GM23248 (cell line): ENCODE measurements around the genes OR13A1, NCOA4 and SYT15.

GRCh38 chr10:43816223-43816612, 167.5 kb upstream of the ZNF32 start:
- RAMPAGE, long total RNA, result no peak

DNA sequence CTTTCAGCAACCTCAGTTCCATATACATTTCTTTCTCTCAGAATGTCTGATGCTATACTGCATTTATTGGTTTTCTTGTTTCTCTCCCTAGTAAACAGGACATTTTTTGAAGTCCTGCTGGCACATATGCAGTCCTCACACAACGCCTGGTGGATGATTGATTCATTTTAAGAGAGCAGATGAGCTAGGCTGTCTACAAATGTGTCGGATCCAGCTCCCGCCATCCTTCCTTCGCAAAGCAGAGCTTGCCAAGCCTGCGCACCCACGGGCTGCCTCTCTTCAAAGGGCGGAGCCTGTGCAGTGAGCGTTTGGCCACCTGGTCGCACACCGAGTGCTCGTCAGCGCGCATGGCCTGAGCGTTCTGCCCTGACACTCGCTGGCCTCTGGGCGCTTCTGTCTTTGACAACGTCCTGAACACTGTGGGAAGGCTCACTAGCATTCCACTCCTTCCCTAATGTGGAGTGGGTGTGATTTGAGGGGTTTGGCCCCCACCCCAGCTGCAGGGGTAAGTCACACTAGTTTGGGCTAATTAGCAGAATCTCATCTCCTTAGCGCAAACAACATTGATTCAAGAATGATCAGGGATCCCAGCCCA, 47.1 kb upstream of the TMEM72 start:
- RAMPAGE, long total RNA, result no peak

- RAMPAGE, long total RNA, result no peak
Measured at GRCh38 chr10:44976738-44977649, 1.6 kb downstream of the DEPP1 start.

DNA sequence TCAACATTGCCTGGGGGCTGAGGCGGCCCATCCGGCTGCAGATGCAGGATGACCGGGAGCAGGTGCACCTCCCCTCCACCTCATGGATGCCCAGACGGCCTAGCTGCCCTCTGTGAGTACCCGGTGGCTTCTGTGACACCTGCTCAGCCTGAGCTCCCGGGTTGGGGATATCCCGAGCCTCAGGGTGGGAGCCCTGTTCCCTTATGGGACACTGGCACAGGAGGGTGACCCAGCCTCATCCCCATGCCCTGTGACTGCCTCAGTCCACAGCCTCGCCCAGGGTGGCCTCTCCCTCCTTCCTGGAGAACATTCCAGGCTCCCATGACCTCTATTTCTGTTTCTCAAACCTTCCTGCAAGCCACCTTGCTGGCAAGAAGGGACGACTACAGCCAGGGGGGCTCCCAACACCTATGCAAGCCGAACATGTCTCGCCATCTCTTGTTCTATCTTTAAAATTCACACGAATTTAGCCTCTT, 4.0 kb upstream of the DEPP1 start:
- RAMPAGE, long total RNA, result no peak

GRCh38 chr10:45315314-45315854, at the start of gene OR13A1:
OR13A1 (minus strand) TSS chr10:45315608.
- RAMPAGE, long total RNA, result no peak

GRCh38 chr10:45970074-45970947, 2.0 kb upstream of the TIMM23 start:
- RAMPAGE, long total RNA, result no peak

DNA sequence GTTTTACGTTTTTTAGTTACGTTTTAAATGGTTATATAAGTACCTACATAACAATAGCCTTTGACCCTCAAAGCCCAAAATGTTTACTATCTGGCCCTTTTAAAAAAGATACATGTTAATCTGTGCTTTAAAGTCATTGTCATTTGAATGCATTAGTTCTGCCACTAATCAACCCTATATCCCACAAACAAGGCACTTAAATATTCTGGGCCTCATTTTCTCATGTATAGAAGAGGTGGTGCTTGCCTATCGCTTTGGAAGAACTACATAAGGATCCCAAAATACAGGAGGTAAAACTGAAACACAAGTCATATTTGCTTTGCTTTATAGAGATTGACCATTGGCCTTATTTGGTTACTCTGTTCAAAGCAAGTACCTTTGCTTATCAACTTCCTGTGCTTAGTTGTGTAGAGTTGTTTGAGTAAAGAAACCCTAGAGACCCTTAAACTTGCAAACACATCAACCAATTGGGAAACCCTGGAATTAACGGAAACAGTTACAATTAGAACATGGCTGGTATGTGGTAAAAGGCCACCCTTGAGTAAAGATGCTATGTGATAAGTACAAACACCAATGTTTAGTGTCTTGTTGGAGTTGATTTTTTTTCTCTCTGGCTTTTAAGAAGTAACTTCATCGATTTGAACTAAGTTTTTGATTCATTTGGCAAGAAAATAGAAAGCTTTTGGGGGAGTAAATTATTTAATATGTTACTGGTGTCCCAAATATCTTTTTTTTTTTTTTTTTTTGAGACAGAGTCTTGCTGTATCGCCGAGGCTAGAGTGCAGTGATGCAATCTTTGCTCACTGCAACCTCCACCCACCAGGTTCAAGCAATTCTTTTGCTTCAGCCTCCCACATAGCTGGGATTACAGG, 26.1 kb downstream of the TIMM23 start:
- RAMPAGE, long total RNA, result no peak

GRCh38 chr10:46001425-46002672, 28.6 kb downstream of the NCOA4 start:
- RAMPAGE, long total RNA, result no peak

- RAMPAGE, long total RNA, result start-site peak on the minus strand at chr10:46030562-46030623, 900 and 569 reads in 2 replicates
Measured at GRCh38 chr10:46029882-46030893, at the start of gene NCOA4. NCOA4 (minus strand) TSS chr10:46030623.

DNA sequence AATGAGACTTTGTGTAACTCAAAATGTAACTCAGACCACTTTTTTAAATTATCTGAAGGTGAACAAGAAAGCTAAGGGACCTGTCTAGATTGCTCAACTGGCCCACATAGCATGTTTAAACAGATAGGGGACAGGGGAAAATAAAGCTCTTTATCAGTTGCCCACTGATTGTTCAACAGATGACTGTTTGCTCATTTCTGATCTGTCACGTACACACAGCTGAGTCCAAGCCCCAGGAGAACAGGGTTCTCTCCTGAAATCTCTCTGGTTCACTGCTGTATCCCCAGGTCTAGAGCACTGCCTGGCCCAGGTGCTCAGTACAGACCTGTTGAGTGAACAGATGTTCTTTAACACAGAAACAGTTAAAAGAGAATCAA, 1.6 kb upstream of the NCOA4 start:
- RAMPAGE, long total RNA, result no peak

DNA sequence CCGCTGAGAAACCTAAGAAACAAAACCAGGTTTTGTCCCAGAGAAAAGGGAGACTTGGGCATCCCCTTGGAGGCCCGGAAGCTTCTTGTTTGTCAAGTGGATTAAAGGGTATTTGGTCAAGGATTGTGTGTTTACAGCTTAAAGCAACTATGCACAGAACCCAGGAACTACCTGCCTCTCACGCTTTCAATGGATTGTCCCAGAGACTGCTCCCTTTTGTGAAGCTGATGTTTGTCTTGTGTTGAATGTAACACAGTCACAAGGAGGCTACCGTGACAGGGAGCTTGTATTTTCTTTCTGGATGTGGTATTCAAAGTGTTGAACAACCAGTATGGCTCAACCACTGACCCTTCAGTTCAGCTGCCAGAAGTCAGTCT, 6.4 kb upstream of the MSMB start:
- RAMPAGE, long total RNA, result no peak

- RAMPAGE, long total RNA, result no peak
Measured at GRCh38 chr10:46291962-46292749, 5.4 kb downstream of the ANTXRL start.

GRCh38 chr10:46578900-46579219, at the start of gene SYT15:
SYT15 (plus strand) TSS chr10:46579128.
- RAMPAGE, long total RNA, result no peak

DNA sequence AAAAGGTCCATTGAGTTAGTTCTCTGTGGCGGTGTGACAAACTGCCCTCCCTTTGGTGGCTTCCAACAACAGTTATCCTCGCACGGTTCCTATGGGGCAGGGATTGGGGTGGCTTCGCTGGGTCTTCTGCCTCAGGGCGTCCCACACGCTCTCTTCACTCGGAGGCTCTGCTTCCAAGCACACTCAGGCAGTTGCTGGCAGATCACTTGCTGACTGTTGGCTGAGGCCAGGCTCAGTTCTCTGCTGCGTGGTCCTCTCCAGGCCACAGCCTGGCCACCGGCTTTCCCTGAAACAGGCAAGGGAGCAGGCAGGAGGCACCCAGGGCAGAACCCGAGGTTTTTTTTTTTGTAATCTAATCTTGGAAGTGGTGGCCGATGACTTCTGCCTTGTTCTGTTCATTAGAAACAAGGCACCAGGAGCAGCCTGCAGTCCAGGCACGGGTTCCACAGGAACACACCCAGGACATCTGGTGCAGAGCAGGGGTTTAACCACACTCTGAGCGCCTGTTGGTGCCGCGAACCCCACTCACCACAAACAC, 112.1 kb downstream of the PTPN20 start:
- RAMPAGE, long total RNA, result no peak

GRCh38 chr10:47461137-47461743, 22.7 kb downstream of the ANXA8 start:
- RAMPAGE, long total RNA, result no peak

- RAMPAGE, long total RNA, result no peak
Measured at GRCh38 chr10:48194751-48195377, 79.6 kb downstream of the FRMPD2 start.

GRCh38 chr10:48342343-48342946, 36.0 kb downstream of the MAPK8 start:
- RAMPAGE, long total RNA, result no peak

GRCh38 chr10:48370821-48371301, 64.4 kb downstream of the MAPK8 start:
- RAMPAGE, long total RNA, result no peak

DNA sequence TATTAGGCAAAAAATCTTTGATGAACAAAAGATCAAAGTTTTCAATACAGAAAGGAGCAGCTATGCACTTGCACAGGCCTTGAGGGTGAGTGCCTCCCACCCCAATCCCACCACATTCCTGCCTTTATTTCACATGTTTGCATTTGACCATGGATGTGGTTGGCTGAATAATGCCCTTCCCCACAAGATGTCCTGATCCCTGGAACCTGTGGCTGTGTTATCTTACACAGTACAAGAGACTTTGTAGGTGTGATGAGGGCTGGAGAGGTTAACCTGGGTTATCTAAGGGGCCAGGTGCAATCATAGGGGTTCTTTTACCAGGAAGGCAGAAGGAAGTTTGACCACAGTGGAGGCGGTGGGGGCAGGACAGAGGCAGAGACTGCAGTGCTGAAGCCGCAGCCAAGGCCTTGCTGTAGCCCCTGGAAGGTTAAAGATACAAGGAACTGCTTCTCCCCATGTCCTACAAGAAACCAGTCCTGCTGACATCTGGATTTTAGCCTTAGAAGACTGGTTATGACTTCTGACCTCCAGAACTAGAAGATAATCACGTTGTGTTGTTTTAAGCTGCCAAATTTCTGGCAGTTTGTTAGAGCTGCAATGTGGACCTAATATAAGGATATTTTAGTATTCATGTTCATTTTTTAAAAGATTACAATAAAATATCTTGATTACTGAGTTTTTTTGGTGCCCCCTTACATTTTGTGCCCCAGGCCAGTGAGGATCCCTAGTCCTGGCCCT, 136.7 kb downstream of the ARHGAP22 start:
- RAMPAGE, long total RNA, result no peak

- RAMPAGE, long total RNA, result no peak
Measured at GRCh38 chr10:48672757-48673270, 11.9 kb upstream of the WDFY4 start.